Neutrophil (primary cell): ENCODE measurements around the genes REC8, TGM1, RIPK3 and SDR39U1.

GRCh38 chr14:23629908-23630331 lies 6.2 kb upstream of the DHRS2 start:
- PRO-cap, result no peak

GRCh38 chr14:24067049-24067441 lies 4.3 kb upstream of the CPNE6 start:
- PRO-cap, result no peak

- PRO-cap, result no peak
Observed at GRCh38 chr14:24124229-24124599, 6.2 kb upstream of the FITM1 start.

DNA sequence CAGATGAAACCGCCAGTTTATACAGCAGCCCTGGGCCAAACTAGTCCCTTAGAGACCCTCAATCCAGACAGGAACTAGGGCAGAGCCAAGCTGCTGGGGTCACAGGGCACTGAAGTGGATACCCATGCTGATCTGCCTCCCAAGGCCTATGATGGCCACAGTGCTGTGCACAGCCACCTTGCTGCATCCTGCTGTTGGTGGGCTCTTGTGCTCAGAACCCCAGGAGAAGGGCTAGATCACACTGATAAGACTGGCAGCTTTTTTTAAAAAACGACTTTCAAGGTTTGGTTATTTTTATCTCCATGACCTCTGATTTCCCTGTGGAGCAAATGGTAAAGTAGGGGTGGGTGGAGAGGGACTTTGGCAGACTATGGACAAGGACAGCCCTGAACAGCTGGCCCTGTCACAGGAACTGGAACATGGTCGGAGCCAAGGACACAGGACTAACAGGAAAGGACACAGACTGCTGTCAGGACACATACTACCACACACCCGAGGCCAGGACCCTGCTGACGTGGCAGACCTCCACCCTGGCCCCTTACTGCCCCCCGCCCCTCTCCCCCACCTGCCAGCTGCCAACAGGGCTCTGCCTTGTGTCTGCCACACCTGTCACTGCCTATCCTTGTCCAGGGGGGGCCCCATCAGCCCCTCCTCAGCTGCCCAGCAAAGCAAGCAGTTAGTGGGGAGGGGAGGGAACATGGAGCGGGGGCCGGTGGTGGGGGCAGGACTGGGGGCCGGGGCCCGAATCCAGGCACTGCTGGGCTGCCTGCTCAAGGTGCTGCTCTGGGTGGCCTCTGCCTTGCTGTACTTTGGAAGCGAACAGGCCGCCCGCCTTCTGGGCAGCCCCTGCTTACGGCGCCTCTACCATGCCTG lies 644 bp downstream of the FITM1 start:
- PRO-cap, result no peak

- PRO-cap, result no peak
Observed at GRCh38 chr14:24164361-24164811, 3.3 kb downstream of the IRF9 start.

- PRO-cap, result bidirectional peak, plus-strand start at chr14:24171637, minus-strand start at chr14:24171604; unidirectional peak, plus-strand start at chr14:24171787
Observed at GRCh38 chr14:24171435-24172387, at the start of gene REC8. Gene REC8 (plus strand): TSS chr14:24172080.

DNA sequence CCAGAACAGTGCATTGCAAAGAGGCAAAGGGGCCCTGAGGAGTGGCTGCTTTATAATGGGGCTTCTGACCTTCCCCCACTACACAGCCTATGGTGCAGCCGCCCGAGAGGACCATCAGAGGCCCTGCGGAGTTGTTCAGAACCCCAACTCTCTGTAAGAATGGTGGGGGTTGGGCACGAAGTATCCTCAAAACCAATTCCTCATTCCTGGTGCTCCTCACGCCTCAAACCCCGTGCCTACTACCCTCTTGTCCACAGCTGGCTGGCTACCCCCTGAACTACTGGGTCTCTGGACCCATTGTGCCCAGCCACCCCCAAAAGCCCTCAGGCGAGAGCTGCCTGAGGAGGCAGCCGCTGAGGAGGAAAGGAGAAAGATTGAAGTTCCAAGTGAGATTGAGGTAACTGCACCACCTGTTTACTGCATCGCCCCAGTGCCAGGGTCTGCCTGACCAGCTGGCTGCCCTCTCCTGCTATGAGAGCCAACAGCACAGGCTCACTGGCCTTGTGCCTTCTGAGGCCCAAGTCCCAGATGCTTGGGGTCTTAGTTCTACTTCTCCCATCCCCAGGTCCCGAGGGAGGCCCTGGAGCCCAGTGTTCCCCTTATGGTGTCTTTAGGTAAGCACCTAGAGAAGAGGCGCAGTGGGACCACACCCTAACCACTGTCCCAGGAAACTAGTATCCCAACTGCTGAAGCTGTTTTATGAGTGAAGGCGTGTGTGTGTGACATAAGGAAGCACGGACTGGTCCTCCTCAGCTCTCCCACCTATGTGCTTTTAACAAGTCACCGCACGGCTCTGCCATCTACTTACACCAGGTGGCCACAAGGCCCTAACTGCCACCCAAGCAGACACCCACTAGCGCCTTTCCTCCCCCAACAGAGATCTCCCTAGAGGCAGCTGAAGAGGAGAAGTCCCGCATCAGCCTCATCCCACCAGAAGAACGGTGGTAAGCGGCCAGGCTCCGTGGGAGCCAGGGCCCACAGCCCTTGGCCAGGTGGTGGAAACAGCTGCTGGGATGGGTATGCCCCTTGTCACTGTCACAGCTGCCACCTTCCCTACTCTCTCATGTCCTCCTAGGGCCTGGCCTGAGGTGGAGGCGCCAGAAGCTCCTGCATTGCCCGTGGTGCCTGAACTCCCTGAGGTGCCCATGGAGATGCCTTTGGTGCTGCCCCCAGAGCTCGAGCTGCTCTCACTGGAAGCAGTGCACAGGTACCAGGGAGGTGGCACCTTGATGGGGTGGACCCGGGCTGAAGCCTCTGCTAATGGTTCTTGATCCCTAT lies 7.1 kb downstream of the REC8 start:
- PRO-cap, result no peak

GRCh38 chr14:24246676-24247248 lies 4.3 kb upstream of the TINF2 start:
- PRO-cap, result no peak

GRCh38 chr14:24262881-24263828 lies at the start of gene TGM1:
Gene TGM1 (minus strand): TSS chr14:24263177.
- PRO-cap, result no peak

DNA sequence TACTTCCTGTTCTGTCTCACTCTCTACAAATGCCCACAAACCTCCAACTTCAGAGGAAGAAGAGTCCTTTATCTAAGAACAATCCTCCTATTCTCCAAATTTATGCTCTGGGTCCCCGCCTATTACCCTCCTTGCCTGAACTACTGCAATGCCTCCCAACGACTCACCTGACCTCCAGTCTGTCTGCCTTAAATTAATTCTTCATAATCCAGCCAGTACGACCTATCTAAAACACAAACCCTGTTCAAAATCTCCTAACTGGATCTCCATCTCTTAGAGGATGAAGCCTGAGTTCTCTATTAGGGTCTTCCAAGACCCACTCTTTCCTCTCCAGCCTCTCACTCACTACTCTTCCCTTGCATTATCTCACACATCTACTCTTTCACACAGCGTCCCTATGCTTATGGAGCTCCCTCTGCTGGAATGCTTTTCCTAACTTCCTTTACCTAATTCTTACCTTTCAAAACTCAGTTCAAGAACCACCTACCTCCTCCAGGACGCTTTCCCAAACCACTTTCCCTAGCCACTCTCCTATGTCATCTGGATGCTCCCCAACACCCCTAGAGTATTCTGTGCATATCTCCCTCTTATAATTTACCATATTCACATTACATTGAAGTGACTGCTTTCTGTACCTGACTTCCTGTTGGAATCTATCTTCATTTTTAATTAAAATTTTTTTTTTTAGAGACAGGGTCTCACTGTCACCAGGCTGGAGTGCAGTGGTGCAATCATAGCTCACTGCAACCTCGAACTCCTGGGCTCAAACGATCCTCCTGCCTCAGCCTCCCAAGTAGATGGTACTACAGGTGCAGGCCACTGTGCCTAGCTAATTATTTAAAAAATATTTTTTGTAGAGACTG lies 2.0 kb downstream of the DHRS1 start:
- PRO-cap, result no peak

DNA sequence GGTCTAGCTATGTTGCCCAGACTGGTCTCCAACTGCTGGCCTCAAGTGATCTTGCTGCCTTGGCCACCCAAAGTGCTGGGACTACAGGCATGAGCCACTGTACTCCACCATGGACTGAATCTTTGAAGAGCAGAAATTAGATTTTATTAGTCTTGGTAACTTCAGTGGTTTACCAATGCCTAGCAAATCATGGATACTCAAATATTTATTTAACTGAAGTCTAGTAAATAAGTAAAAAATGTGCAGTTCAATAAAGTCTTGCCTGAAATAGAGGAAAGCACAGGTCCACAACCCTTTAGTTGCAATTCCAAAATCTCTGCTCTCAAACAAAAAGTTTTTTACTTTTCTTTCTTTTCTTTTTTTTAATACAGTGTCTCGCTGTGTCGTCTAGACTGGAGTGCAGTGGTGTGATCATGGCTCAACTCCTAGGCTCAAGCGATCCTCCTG lies 1.3 kb downstream of the DHRS1 start:
- PRO-cap, result no peak

- PRO-cap, result no peak
Observed at GRCh38 chr14:24316475-24317086, 5.3 kb downstream of the LTB4R start.

DNA sequence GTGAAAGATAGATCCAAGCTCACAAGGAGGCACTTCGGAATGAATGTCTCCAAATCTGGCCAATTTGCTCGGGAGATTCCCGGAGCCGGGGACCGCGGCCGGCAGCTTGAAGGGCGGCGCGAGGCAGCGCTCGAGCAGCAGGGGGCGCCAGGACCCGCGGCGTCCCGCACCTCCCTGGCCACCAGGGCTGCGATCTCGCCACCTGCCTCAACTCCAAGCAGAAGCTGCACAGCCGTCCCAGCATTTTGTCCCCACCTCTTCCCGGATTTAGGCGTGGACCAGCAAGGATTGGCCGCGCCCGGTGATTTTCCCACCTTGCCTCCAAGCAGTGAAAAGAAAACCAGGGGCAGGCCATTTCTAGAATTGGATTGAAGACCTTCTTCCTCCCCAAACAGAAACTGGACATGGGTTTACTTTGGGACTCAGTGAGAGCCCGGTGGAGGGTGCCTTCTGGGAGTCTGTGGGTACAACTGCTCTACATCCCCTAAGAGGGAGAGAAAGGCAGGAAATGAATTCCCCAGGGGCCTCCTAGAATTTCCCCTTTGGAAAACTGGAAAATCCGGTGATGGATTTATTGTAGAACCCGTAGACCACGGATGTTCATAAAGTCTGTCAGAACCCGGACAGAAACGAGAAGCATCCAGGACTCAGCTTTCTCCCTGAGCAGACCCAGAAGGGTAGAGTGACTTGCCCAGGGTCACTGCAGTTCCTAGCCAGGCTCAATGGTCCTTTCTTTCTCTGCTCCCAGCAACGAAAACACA lies 1.0 kb downstream of the ADCY4 start:
- PRO-cap, result no peak

- PRO-cap, result no peak
Observed at GRCh38 chr14:24339085-24340179, at the start of gene RIPK3. Gene RIPK3 (minus strand): TSS chr14:24339991.

DNA sequence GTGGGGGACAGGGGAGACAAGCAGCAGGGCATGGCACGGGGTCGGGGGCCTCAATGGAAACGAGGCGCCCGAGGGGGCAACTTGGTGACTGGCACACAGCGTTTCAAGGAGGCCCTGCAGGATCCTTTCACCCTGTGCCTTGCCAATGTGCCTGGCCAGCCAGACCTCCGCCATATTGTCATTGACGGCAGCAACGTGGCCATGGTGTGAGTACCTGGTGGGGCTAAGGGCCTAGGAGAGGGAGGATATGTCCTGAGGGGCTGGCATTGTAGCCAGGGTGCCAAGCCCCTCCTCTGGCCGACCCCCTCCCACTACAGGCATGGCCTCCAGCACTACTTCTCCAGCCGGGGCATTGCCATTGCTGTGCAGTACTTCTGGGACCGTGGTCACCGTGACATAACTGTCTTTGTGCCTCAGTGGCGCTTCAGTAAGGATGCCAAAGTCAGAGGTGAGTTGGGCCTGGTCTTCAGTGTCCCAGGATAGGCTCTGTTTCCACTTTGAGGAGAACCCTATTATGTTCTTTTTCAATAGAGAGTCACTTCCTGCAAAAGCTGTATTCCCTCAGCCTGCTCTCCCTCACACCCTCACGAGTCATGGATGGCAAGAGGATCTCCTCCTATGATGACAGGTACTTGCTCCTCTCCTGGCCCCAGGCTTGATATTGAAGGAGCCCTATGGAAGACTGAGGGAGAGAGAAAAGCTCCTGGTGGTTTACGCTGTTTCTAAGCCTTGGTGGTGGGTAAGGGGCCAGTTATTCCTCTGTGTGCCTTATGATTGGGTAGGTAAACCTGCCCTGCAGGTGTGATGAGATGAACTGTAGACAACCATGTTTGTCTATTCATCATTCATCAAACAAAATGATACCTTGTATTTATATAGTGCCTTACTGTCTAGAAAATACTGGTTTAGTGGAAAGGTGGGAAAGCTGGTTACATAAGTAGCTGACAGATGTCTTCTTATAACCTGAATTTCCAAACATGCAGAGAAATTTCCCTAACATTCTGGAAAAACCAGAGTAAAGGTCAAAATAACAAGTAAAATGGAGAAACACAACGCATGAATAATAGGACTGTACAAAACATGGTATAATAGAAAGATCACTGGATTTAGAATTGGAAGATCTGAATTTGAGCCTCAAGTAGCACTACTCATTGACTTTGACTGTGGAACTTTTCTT lies 3.0 kb downstream of the KHNYN start:
- PRO-cap, result no peak

DNA sequence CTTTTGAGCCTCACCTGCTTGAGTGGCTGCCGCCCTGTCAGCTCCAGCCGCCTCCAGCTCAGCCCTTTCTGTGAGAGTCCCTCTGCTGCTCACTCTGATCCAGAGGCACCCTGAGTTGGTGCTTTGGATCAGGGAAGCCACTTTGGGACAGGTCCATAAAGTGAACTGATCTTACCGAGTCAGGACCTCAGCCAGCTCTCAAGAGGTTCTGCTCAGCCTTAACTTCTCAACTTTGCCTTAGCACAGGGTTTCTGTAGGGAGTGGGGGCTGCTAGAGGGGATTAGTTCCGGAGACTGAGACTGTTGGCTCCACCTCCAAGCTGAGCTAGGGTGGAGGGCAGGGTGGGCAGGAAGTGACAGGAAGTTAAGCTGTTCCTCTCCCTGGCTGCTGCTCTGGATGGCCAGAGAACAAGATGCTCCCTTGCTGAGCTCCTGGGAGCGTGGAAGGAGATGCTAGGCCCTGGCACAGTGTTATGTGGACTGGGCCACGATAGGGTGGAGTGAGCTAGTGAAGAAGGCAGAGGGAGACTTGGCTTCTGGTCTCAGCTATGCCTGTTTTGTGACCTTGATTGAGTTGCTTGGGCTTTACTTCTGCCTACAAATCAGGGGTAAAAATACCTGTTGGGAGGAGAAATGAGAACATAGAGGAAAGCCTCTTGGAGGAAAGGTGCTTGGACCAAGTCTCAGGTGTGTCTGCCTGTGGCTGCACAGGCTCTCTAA lies 5.1 kb downstream of the SDR39U1 start:
- PRO-cap, result no peak

GRCh38 chr14:24442146-24443410 lies at the start of gene SDR39U1:
Gene SDR39U1 (minus strand): TSS chr14:24442776.
- PRO-cap, result bidirectional peak, plus-strand start at chr14:24442970, minus-strand start at chr14:24442741

- PRO-cap, result no peak
Observed at GRCh38 chr14:24817322-24817604, 183.3 kb upstream of the GZMB start.

DNA sequence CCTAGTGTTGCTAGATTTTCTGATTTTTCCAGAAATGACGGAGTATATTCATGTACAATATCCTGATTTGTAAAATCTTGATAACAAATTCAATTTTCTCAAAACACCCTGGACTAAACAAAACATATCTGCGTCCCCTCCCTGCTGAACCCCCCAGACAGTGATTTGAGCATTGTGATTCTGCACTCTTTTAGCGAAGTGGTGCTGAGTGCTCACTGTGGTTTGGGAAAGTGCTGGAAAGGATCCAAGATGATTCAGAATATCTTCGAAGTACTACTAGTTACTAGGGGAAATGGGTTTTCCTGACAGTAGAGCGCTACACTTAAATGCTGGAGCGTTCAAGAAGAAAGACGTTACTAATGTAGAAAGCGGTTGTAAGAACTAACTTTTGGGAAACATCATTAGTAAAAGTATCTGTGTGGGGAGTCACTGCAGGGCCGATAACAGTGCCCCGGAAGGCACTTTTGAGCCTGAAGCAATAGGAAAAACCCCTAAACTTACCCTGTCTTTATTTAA lies 813 bp upstream of the STXBP6 start:
- PRO-cap, result no peak

- PRO-cap, result no peak
Observed at GRCh38 chr14:26596388-26597104, 1.3 kb downstream of the NOVA1 start.